Measurements from ENCODE around the genes LIMCH1, YIPF7, CORIN, CNGA1 and TXK.

DNA sequence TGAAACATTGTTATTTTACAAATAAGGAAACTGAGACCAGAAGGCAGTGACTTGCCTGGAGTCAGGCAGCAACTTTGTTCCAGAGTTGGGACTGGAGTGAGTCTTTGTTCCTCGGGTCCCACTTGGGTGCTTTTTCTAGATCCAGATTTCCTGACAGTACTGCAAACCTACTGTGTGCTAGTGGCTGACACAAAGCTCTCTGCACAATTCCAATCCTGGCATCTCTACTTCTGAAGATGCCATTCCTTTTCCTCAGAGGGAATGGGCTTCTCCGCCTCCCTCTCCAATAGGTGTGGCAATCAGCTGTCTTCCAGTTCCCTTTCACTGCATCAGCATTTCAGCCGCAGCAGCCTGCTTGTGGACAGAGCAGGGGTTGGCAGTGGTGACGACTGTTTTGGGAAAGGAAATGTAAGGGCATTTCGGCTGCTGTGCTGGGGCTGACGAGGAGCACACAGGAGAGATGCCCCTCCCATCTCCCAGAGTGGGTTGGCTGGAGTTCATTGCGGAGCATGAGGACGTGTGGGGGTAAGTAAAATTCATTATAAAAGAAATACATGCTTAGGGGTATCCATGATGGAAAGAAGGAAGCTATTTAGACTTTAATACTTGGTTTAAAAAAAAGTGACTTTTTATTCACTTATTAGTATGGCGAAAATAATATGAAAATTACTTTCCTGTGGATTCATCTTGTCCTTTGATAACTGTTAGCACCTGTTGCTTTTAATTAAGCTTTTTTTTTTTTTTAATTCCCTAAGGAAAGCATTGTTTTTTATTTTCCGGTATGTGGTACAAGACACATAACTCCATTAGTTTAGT is at the start of gene LIMCH1:
LIMCH1 (plus strand) TSS at position 332 of the 816 bp plus-strand sequence.
- PRO-cap, result unidirectional peak, plus-strand start at position 479 of the sequence

DNA sequence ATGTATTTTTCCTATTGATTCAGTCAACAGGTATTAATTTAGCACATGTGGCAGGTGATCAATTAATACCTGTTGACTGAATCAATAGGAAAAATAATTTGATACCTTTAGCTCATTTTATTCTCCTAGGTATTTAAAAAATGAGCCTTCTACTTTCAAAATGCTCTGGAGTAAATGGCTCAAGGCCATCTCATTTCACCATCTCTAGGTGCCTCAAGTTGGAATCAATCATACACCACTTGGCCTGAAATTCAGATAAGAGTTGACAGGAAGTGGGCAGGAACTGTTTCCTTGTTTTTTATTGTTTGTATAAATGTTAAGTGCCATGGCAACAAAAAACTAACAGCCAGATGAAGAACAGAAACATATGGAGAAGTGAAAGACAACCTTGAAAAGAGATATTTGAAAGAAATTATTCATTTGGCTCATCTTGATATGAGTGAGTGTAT is 12.3 kb downstream of the LIMCH1 start:
- PRO-cap, result no peak

- PRO-cap, result no peak
These were observed 34.6 kb downstream of the LIMCH1 start for GRCh38 chr4:41572507-41572999.

DNA sequence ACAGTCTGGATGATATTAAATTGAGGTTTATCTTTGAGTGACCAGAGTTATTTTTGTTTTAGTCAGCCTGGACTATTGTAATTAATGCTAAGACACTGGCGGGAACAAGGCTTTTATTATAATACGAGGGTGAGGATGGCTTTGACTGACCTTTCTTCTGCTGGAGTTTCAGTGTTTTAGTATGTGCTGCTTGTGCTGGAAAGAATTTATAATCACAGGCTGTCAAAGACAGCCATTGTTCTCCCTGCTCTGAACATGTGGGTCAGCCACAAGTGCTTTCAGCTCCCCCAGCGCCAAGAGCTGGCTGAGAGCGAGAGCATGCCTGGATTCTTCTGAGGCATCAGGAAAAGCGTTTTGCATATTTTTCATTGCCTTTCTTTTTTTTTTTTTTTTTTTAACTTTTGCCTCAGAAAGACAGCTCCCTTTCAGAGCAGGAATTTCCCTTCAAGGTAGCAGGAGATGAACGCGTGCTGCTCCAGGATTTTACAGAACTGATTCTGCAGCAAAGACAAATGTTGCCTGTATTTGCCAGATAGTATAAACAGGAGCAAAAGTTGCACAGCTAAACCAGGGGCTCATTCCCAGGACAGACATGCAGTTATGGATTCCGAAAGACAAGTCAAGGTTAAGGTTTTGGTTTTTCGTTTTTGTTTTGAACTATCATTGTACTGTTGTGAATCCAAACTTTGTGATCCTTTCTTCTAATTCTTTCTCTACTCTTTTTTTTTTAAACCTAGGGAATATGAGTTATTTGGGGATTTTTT is 74.7 kb downstream of the LIMCH1 start:
- PRO-cap, result no peak

GRCh38 chr4:42025057-42025397 is 34.7 kb downstream of the SLC30A9 start:
- PRO-cap, result no peak

GRCh38 chr4:44016547-44017347 is 431.9 kb downstream of the KCTD8 start:
- PRO-cap, result no peak

DNA sequence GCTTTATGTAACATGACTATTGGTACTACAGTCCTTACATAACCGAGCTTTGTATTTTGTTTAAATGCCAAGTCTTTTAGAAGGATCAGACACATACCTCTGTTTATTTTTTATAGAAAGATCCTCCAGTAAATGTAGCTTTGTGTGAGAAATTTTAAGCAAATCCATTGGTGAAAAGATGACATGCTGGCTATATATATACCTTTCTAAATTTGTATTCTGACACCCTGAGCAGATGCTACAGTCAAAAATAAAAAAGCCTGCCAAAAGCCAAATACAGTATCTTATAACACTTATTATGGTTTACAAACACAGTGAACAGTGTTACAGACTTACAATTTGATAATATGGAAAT is at the start of gene YIPF7:
YIPF7 (minus strand) TSS at position 169 of the 355 bp plus-strand sequence.
- PRO-cap, result no peak

GRCh38 chr4:44818136-44818362 is 91.7 kb upstream of the GNPDA2 start:
- PRO-cap, result no peak

GRCh38 chr4:47483599-47484663 is 1.1 kb upstream of the ATP10D start:
- PRO-cap, result no peak

- PRO-cap, result no peak
These were observed 92.7 kb downstream of the ATP10D start for GRCh38 chr4:47577709-47578335.

GRCh38 chr4:47824631-47825401 is 13.1 kb downstream of the CORIN start:
- PRO-cap, result unidirectional peak, plus-strand start at chr4:47825222

GRCh38 chr4:47830910-47831702 is 6.8 kb downstream of the CORIN start:
- PRO-cap, result no peak

DNA sequence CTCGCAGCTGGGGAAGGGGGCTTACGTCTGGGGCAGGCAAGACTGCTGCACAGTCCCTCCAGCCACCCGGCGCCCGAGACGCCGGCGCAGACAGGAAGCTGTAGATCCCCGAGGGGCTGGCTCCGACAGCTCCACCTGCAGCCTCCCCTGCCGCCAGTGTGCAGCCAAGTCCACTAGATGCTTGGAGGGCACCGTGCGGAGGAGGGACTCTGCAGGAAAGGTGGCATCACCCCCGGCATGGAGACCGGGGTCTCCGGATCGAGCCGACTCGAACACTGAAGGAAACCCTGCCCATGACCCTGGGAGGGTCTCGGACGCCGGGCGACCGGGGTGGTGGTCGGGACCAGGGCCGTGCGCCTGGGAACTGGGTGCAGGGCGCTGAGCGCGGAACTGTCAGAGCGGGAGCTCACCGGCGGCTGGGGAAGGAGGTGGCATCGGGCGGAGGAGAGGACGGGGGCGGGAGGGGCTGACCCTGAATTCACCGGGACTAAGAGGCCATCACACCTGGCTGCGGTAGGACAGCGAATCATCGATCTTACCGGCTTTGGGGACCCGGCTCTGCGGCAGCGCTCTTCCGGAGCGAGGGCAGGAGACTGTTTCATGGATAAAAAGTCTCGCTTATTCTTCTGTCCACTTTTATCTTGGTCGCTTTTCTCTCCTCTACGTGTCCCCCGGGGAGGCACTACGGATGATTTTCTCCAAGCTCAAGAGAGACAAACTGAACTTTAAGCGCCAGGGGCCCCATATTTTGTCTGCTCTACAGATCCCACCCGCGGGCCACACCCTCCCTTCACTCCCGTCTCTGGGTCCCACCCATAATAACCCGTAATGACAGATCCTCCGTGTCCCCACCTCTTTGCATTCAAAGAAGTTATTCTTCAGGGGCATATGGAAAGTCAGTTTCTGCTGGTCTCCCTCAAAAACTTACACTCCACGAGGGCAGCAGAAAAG is at the start of gene CORIN:
CORIN (minus strand) TSS at position 720 of the 951 bp plus-strand sequence.
- PRO-cap, result bidirectional peak, plus-strand start at position 176 of the sequence, minus-strand start at position 76 of the sequence

- PRO-cap, result bidirectional peak, plus-strand start at chr4:48016772, minus-strand start at chr4:48016600
These were observed at the start of gene CNGA1 for GRCh38 chr4:48015940-48016883. Gene CNGA1, minus strand, starts transcription at chr4:48016681.

GRCh38 chr4:48129529-48129952 is 4.5 kb downstream of the TXK start:
- PRO-cap, result no peak

- PRO-cap, result unidirectional peak, minus-strand start at chr4:48134206; unidirectional peak, minus-strand start at chr4:48134250
These were observed at the start of gene TXK for GRCh38 chr4:48133532-48134703. Gene TXK, minus strand, starts transcription at chr4:48134250.

- PRO-cap, result no peak
These were observed 4.8 kb upstream of the TXK start for GRCh38 chr4:48138635-48139466.

DNA sequence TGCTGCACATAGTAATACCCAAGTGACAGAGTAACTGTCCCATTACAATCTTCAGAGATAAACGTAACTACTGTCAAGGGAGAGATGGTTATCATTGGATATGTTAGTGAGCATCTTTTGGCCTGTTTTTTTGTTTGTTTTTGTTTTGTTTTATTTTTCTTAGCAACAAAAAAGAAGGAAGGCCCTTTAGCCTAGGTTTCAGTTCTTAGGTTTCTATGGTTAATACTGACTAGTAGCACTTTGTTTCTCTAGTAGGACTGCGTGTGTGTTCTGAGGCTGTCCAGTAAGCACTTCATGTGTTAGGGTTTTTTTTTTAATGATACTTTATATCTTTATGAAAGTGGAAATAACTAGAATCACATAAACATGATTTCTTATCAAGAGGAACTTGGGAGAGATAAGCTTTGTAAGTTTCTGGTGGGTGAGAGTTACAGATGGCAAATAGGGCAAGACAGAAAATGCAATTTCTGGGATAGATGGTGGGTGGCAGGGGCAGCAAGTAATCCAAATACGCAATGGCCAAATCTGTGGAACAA is 59.5 kb upstream of the TXK start:
- PRO-cap, result no peak

- PRO-cap, result no peak
These were observed 62.6 kb upstream of the TXK start for GRCh38 chr4:48196513-48197113.

GRCh38 chr4:48212263-48212508 is 57.5 kb downstream of the TEC start:
- PRO-cap, result no peak

Data from gallbladder (tissue), 1 donor.